AG09309 (cell line): Measurements from ENCODE around the genes SMCO3 and EPS8.

DNA sequence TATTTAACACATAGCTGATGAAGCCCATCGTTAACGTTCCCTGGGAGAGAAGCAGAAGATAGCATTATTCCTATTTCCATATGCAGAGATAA lies 993 bp downstream of the APOLD1 start:
- RRBS: no CpG with 5 or more reads among the region's 2 CpGs

GRCh38 chr12:12883342-12883944 lies 7.9 kb upstream of the GPRC5A start:
- RRBS: no CpG with 5 or more reads among the region's 4 CpGs

GRCh38 chr12:12916260-12917174 lies 25.2 kb downstream of the GPRC5A start:
- RRBS: no CpG with 5 or more reads among the region's 22 CpGs

DNA sequence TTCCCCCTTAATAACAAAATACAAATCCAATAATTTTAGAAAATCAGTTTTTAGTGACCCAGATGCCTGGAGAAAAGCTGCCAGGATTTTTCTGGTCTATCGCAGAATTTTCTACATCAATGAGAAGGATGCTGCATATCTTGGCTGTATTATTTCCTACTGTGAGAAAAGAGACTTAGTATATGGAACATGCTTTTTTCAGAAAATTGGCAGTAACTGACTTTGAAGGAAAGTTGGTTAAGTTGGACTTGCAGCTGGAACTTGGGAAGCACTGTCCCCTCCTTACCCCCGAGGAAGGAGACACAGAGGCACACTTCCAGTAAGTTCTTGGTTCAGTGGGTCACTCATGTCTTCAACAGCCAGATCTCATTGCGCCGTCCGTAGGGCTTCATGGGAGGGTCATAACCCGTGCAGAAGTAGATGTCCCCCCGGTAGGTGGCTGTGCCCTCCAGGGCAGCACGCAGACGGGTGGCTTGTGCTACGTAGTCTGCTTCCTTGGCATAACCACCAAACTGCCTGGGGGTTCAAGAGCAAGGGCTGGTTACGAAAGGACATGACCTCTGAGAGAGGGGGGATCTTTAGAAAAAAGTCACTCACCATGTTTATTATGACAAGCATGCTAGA lies 23.1 kb upstream of the GPRC5D start:
- RRBS: no CpG with 5 or more reads among the region's 11 CpGs

GRCh38 chr12:13099023-13099660 lies 4.3 kb downstream of the GSG1 start:
- RRBS: no CpG with 5 or more reads among the region's 5 CpGs

DNA sequence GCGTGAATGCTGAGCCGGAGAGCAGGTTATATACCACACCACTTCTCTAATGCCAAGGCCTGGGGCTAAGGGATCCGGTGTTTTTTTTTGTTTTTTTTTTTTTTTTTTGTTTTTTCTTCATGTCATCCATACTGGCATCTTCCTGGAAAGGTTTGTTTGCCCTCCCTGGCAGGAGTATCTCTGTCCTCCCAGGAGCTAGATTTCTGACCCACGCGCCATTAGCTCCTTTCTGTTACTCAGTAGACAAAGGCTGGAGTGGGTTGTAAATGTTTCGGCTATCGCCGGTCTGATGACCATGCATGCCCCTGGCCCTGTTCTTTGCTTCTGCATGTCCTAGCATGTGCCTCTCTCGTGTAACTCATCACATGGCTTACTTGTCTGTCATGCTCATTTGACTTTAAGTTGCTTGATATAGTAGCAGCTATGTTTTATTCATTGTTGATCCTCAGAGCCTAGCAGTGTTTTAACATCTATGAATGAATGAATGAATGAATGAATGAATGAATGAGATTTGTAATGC lies 3.7 kb downstream of the GSG1 start:
- RRBS: 100% methylated on average over 1 of the region's 9 CpGs

DNA sequence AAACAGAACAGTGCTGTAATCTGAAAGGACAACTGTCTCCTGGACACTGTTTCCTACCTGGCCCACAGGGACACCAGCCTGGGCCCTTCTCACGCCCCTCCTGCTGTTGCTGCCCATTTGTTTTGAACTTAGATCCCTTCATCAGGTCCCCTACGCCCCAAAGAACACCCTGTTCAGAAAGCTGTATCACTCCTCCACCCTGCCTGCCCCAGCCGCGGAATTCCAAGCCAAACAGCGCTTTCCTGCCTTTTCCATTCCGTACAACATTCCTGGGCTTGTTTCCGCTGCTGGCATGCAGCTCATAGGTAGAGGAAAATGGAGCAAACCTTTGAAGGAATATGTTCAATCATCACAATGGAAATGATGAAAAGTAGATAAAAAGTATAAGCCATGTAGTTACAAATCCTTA lies 12.8 kb upstream of the GSG1 start:
- RRBS: no CpG with 5 or more reads among the region's 7 CpGs

- RRBS: no CpG with 5 or more reads among the region's 10 CpGs
These were observed 1.5 kb downstream of the EMP1 start for GRCh38 chr12:13197765-13198716.

GRCh38 chr12:13387019-13387708 lies 190.6 kb downstream of the EMP1 start:
- RRBS: no CpG with 5 or more reads among the region's 7 CpGs

DNA sequence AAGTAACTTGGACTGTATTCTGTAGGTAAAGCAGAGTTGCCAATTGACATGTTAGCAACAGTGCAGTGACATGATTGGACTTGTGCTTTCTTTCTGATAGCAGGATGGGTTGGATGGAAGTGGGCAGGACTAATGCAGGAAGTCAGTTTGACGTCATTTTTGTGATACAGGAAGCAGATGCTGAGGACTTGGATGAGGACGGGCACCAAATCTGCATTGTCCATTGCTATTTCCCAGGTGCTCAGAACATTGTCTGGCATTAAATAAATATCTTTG lies 31.0 kb downstream of the GUCY2C start:
- RRBS: no CpG with 5 or more reads among the region's 2 CpGs

- RRBS: no CpG with 5 or more reads among the region's 18 CpGs
These were observed 30.5 kb downstream of the GUCY2C start for GRCh38 chr12:14665857-14666363.

GRCh38 chr12:14814004-14814483 lies at the start of gene SMCO3:
TSS of gene SMCO3 (minus strand) at chr12:14814182.
- RRBS: no CpG with 5 or more reads among the region's 4 CpGs

- RRBS: no CpG with 5 or more reads among the region's 4 CpGs
These were observed 74.5 kb downstream of the RERG start for GRCh38 chr12:15146642-15147177.

- RRBS: no CpG with 5 or more reads among the region's 7 CpGs
These were observed 56.3 kb downstream of the RERG start for GRCh38 chr12:15164836-15165348.

- RRBS: no CpG with 5 or more reads among the region's 5 CpGs
These were observed 212.5 kb downstream of the PTPRO start for GRCh38 chr12:15534800-15535308.

DNA sequence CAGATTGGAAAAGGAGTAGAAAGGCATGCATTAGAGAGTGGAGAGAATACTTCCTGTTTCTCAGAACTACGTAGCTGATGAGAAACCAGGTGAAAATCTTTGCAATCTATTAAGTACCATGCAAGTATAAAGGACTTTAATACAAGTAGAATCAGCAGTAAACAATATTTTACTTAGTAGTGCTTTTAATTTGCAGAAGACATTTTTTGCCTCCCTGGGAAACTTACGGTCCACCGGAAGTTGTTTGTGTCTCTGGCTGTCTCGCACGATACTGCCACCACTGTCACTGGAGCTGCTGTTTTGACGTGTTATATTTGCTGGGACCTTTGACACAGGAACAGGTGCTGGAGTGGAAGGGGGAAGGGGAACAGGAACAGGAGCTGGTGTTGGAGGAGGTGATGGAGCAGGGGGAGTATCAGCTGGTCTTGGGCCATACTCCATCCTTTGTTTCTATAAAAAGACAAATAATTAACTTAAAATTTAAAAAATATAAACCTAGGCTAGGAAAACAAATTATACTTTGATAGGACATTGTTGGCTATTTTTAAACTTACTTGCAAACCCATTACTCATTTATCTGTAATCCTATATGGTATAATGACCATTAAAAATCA lies 157.9 kb downstream of the EPS8 start:
- RRBS: no CpG with 5 or more reads among the region's 6 CpGs

DNA sequence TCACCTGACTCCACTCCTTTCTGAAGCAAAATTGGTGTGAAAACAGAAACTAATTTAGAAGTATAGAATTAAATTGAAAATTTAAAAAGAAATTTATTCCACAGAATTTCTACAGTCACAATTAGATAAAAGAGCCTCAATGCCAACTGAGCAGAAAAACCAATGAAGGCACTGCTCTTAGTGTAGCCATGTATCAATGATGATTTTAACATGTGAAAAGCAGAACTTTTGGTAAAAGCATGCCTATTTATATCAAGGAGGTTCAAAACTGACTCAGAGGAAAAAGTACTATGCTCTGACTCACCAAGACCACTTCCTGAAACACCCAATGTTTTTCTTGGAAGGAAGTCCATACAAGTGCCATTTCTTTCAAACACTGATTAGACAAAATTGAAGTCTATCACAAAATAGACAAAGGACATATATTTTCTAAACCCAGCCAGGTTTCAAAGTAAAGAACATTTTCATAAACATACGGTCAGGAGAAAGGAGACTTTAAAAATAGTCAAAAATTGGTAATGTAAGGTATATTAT lies 88.7 kb downstream of the EPS8 start:
- RRBS: no CpG with 5 or more reads among the region's 1 CpG

DNA sequence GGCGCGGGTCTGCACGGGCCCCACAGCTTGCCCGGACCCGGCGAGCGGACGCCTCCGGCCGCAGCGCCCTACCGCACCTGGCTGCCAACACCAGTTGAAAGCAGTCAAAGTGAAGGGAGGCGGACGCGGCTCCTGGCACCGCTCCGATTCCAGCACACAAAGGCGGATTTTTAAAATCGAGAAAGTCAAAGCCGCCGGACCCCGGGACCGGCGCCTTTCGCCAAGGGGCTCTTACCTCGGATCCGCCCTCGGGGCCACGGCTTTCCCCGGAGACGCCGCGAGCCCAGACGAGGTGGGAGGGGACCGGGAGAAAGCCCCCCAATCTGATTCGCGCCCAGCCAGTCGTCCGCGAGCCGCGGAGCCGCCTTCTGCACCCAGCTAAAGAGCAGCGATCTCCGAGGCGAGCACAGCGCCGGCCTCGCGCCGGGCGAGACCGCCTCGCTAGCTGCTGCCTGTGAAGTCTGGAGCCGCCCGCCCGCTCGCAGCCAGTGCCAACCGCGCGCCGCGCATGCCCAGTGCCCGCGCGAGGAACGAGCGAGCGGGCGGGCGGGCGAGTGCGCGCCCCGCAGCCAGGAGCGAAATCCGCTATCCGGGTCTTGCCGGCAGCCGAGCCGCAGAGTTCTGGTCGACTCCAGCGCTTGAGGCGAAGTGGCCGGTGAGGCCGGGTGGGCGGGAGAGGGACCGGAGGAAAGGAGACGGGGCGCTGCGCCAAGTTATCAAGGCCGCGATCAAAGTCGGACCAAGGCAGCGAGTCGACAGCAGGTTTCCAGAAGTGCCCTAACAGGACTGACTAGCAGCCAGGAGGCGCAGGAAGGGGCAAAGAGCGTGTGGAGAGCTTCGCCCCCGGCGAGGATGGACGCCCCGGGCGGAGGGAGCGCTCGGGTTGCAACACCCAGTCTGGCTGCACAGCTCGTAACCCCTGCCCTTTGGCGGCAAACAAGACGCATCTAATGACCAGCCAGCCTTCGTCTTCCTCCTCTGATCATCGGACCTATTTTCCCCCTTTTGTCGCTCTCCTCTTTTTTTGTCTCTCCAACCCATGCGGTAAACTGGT lies at the start of gene EPS8:
Gene EPS8, minus strand, starts transcription at position 463 of the 1,054 bp plus-strand sequence.
- RRBS: 2% methylated on average over 27 of the region's 113 CpGs

DNA sequence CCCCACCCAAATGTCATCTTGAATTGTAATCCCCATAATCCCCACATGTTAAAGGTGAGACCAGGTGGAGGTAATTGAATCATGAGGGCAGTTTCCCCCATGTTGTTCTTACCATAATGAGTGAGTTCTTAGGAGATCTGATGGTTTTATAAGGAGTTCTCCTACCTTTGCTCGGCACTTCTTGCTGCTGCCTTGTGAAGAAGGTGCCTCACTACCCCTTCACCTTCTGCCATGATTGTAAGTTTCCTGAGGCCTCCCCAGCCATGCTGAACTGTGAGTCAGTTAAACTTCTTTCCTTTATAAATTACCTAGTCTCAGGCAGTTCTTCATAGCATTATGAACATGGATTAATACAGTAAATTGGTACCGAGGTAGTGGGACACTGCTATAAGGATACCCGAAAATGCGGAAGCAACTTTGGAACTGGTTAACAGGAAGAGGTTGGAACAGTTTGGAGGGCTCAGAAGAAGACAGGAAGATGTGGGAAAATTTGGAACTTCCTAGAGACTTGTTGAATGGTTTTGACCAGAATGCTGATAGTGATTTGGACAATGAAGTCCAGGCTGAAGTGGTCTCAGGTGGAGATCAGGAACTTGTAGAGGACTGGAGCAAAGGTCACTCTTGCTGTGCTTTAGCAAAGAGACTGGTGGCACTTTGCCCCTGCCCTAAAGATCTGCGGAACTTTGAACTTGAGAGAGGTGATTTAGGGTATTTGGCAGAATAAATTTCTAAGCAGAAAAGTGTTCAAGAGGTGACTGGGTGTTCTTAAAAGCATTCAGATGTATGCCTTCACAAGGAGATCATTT lies 102.4 kb downstream of the DERA start:
- RRBS: no CpG with 5 or more reads among the region's 5 CpGs